ENCODE measurements around the gene BACH2.

DNA sequence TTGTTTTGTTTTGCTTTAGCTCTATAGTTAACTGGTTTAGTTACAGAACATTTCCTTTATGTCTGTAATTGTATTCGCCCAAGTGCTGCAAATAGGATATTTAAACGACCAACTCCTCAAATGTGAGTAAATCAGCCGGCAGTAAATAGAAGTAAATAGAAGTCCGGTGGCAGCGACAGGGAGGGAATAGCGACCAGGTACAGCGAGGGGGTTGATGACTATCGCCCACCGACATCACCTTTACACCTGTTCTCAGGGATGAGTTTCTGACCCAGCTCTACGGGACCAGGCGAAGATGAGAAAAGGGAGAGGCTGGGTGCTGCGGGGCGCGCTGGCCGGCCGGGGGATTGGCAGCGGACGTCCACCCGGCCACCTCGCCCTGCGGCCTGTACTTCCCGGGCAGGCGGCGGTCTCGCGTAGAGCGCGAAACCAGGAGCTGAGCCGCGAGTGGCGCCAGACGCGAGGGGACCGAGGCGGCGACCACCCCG lies 478 bp downstream of the UBE2J1 start:
- RRBS: 4% methylated on average over 13 of the region's 37 CpGs

DNA sequence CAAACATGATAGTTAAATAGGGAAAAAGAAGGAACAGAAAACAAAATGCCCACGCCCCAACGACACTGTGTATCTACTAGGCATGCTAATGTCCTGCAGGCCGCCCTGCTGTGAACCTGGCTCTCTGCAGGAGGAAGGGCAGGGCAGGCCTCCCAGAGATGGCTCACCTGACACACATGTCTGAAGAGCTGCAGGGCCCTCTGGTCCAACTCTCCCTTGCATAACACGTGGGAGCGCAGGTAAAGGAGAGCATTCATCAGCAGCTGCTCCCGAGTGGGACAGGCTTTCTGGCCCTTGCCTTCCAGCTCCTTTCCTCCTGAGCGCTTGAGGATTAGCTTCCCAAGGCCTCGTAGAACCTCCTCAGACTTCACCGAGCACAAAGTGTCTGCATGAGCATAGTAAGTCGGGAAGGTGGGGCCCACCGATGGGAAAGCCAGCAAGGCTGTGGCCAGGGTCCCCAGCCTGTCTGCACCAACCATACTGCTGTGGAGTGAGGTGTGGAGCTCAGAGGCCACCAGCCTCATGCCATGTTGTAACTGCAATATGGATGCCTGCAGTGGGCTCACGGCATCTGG lies 53.8 kb upstream of the LYRM2 start:
- RRBS: no CpG with 5 or more reads among the region's 12 CpGs

DNA sequence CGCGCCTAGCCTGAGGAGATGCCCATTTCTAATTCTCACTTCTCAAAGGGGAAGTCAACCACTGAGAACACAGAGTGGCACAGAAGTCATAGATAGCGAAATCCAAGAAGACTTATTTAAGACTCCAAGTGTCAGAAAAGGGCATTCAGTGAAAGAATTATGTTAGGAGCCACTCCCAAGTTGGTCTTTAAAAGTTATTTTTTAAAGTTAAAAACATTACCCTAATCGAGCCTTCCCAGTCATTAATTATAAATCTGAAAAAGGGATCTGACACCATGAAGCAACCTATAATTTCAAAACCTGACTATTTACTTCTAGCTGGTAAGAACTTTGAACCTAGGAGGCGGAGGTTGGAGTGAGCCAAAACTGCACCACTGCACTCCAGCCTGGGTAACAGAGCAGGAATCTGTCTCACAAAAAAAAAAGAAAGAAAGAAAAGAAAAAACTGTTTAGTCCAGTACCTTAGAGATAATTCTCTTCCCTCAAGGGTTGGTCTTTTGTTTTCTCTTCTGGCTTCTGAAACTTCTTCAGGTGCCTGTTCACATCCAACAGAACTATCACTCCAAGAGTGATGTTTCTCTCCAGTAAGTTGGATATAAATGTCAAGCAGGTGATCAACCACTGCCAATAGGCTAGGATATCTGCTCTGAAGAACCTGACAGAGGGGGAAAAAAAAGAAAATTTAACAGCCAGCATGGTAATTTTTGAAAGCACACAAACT lies 38.5 kb downstream of the MDN1 start:
- RRBS: no CpG with 5 or more reads among the region's 5 CpGs

DNA sequence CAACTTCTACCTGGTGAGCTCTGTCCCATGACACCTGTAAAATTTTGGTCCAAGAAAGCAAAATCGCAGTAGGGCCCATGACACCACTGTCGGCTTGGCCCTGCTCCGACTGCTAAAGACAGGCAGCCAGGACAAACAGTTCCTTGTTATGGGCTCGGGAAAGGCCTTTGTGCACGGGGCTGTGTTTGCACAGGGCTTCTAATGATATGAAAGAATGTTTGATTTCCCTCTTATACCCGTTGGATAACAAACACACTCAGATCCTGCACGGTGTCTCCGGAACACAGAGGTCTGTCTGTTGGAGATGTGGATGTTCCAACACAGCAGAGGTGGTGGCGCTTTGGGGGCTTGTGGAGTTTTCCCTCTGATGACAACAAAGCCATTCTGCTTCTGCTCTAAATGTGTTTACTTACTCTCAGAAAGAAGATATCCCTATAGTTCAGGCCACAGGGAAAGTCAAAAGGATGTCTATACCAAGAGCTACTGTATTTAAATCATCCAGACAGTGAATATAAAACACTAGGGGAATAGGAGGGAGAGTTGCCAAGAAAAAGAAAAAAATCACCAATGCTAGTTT lies 47.2 kb downstream of the GJA10 start:
- RRBS: no CpG with 5 or more reads among the region's 9 CpGs

DNA sequence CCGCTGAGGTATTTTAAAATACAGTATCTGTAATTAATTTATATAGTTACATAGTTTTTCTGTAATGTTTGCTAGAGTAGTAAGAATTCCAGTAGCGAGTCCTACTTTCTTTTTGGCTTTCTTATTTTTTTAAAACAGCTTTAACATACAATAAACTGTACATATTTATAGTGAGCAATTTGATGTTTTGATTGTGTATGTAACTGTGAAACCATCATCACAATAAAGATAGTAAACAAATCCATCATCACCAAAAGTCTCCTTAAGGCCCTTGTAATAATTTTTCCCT lies 115.6 kb downstream of the GJA10 start:
- RRBS: no CpG with 5 or more reads among the region's 2 CpGs

DNA sequence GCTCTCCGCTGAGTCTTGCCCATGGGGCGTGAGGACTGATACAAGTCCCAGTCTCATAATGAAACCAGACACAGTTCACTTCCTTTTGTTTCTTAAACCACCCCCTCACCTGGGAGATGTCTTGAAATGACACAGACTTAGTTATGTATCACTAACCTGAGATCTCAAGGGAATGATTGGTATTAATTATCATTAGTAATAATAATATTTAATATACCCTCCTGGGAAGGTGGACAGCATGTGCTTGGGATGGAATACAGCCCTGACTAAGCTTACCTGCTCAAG lies 188.6 kb downstream of the BACH2 start:
- RRBS: no CpG with 5 or more reads among the region's 2 CpGs

- RRBS: no CpG with 5 or more reads among the region's 10 CpGs
Measured at GRCh38 chr6:90177706-90178536, 118.7 kb downstream of the BACH2 start.

GRCh38 chr6:90284723-90285543 lies 11.7 kb downstream of the BACH2 start:
- RRBS: no CpG with 5 or more reads among the region's 7 CpGs

GRCh38 chr6:90296615-90297069 lies at the start of gene BACH2:
Gene BACH2 (minus strand): TSS chr6:90296843.
- RRBS: 1% methylated on average over 33 of the region's 63 CpGs

GRCh38 chr6:90297531-90297901 lies 873 bp upstream of the BACH2 start:
- RRBS: no CpG with 5 or more reads among the region's 5 CpGs

- RRBS: no CpG with 5 or more reads among the region's 3 CpGs
Measured at GRCh38 chr6:95576639-95577199, 616 bp upstream of the MANEA start.

GRCh38 chr6:96709990-96710447 lies 127.3 kb downstream of the GPR63 start:
- RRBS: no CpG with 5 or more reads among the region's 3 CpGs

DNA sequence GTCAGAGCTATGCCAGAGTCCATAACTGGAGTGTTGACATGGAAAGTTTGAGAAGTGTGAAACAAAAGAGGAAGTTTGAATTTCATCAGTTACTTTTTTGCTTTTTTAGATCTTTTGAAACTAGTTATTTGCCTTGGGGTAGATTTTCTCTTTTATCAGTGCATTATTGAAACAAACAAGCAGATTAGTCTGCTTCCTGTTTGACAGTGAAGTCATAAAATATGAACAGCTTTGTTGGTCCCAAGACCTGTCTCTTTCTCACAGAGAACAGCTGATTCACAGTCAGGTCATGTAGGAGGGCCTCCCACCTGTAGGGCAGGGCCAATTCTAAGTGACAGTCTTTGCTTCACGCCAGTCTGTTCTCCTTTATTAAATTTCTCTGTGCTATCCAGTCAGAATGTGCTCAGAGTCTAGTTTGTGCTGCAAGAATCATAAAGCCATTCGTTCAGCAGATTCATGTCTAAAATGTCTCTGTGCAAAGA lies 125.2 kb downstream of the KLHL32 start:
- RRBS: no CpG with 5 or more reads among the region's 2 CpGs

DNA sequence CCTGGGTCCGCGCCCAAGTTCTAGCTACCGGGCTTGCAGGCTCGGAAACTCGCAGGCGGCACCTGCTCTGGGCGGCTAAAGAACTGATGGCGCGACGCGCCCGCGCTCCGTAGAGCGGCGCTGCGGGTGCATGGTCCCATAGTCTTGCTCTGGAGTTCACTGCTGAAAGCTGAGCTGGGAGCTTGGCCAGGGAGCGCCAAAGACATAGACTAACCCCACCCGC lies 1.3 kb upstream of the POU3F2 start:
- RRBS: under 1% methylated on average over 3 of the region's 19 CpGs

- RRBS: no CpG with 5 or more reads among the region's 3 CpGs
Measured at GRCh38 chr6:99335135-99335525, 14.3 kb downstream of the FAXC start.

- RRBS: no CpG with 5 or more reads among the region's 11 CpGs
Measured at GRCh38 chr6:99408015-99408622, 14.1 kb upstream of the COQ3 start.

DNA sequence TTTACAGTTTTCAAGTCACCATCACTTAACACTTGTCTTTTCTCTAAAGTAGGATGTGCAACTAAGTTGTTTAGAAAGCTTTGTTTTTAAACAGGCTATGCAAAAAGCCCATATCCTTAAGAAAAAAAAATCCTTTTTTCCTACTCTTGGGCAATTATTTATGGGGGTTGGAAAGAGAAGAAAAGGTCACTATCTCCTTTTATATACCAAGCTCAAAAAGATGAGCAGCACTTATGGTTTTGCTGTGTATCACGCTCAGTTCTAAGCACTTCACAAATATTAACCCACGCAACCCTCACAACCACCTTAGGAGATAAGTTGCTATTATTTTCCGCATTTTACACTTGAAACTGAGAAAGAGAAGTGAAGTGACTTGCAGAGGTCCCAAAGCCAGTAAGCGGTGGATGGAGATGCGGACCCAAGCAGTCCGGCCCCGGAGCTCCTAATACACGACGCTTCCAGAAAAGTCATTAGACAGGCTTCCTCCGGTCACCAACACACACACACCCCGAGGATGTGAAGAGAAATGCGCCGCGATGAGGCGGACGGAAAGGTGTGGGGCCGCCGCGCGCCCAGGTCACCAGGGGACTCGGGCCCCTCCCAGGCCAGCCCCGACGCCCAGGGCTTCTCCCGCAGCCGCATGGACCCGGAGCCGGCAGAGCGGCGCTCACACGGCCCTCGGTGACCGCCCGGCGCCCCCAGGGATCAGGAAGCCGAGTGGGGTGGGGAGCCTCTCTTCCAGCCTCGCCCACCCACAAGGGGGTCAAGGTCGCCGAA lies 486 bp downstream of the USP45 start:
- RRBS: under 1% methylated on average over 9 of the region's 38 CpGs

DNA sequence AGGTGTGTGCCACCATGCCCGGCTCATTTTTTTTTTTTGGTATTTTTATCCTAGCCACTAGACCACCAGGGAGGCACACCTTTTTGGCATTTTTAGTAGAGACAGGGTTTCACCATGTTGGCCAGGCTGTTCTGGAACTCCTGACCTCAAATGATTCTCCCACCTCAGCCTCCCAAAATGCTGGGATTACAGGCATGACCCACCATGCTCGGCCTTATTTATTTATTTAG lies 157.9 kb downstream of the MCHR2 start:
- RRBS: no CpG with 5 or more reads among the region's 2 CpGs